SK-N-DZ (cell line): Measurements from ENCODE around the genes KITLG and ATP2B1.

GRCh38 chr12:81086233-81086829 is 8.5 kb downstream of the ACSS3 start:
RAMPAGE:
- cytosol, long total RNA = no peak
- nucleus, long total RNA = no peak

RAMPAGE:
- cytosol, long total RNA = no peak
- nucleus, long total RNA = no peak
These were observed 216.6 kb downstream of the ACSS3 start for GRCh38 chr12:81294467-81294920.

RAMPAGE:
- cytosol, long total RNA = no peak
- nucleus, long total RNA = no peak
These were observed 25.9 kb upstream of the PPFIA2 start for GRCh38 chr12:81785159-81785358.

DNA sequence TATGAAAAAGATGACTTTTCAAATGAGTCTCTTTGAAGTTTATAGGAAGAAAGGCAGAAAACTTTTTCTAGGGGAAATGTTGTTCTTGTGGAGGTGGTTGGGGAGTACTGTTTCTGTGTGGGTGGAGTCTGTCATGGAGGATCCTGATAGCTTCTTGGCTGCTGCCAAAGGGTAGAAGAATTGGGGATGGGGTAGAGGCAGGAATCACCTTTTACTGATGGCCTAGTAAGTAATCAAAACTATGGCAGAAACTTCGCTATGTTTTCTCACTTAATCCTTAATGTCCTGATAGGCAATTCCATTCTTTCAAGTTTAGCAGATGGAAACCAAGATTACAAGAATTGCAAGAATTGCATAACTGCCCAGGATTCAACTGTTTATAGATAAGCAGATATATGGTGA is 463.8 kb downstream of the TMTC2 start:
RAMPAGE:
- cytosol, long total RNA = no peak
- nucleus, long total RNA = no peak

DNA sequence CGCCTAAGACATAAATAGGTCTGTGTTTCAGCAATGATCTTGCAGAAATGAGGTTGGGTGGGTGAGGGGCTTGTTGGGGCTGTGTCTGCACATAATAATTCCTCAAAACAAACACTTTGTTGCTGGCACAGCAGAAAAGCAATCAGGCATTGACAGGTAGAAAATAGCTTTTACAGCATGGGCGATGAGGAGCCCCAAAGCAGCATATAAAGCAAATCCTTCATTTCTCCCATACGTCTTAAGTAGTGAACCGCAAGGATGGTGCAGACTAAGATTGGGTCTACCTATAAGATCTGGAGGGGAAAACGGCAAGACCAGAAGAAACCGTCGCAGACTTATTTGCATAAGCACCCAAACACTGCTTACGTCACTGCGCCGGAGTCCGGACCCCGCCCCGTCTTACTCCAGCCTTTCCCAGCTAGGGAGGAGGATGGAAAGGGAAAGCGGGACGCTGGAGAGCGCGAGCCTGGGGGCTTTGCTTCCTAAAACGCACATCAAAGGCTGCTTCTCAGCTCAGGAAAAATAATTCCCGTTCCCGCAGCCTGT is 1.5 kb downstream of the SLC6A15 start:
RAMPAGE:
- cytosol, long total RNA = no peak
- nucleus, long total RNA = no peak

DNA sequence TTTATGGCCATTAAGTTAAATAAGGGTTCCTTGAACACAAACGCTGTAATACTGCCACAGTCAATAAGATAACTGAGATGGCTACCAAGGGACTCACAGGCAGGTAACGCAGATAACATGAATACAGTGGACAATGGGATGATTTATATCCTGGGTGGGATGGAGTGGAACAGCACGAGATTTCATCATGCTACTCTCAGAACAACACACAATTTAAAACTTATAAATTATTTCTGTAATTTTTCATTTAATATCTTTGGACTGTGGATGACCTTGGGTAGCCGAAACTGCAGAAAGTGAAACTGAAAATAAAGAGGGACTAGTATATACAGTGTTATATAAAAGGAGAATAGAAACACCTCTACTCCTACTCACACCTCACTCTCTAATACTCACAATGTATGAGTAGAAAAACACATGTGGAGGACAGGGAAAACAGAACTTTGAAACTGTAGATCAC is 367.3 kb downstream of the C12orf50 start:
RAMPAGE:
- cytosol, long total RNA = no peak
- nucleus, long total RNA = no peak

GRCh38 chr12:87806109-87806544 is 223.1 kb downstream of the C12orf50 start:
RAMPAGE:
- cytosol, long total RNA = no peak
- nucleus, long total RNA = no peak

DNA sequence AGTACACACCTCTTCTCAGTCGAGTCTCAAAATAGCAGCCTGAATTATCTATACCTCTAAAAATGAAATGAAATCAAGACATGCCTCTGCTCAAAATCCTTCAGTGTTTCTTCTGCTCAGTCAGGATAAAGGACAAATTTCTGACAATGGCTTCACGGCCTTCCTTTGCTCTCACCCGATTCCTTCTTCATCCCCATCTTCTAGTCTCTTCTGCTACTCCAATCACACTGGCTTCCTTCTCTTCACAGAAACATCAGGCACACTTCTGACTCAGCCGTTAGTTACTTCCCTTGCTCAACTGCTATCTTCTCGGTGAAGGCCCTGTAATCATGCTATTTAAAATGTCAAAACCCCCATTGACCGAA is 161.2 kb downstream of the KITLG start:
RAMPAGE:
- cytosol, long total RNA = no peak
- nucleus, long total RNA = no peak

GRCh38 chr12:88574198-88574894 is 5.9 kb downstream of the KITLG start:
RAMPAGE:
- cytosol, long total RNA = no peak
- nucleus, long total RNA = no peak

GRCh38 chr12:88579929-88581116 is at the start of gene KITLG:
Gene KITLG, minus strand, starts transcription at chr12:88580471.
RAMPAGE:
- cytosol, long total RNA = start-site peak on the minus strand at chr12:88580393-88580474, 35 and 22 reads in 2 replicates
- nucleus, long total RNA = start-site peak on the plus strand at chr12:88580536-88580570, 35 and 21 reads in 2 replicates

RAMPAGE:
- cytosol, long total RNA = no peak
- nucleus, long total RNA = no peak
These were observed 126.9 kb downstream of the DUSP6 start for GRCh38 chr12:89225334-89225836.

GRCh38 chr12:89343107-89343602 is 9.1 kb downstream of the DUSP6 start:
RAMPAGE:
- cytosol, long total RNA = no peak
- nucleus, long total RNA = no peak

DNA sequence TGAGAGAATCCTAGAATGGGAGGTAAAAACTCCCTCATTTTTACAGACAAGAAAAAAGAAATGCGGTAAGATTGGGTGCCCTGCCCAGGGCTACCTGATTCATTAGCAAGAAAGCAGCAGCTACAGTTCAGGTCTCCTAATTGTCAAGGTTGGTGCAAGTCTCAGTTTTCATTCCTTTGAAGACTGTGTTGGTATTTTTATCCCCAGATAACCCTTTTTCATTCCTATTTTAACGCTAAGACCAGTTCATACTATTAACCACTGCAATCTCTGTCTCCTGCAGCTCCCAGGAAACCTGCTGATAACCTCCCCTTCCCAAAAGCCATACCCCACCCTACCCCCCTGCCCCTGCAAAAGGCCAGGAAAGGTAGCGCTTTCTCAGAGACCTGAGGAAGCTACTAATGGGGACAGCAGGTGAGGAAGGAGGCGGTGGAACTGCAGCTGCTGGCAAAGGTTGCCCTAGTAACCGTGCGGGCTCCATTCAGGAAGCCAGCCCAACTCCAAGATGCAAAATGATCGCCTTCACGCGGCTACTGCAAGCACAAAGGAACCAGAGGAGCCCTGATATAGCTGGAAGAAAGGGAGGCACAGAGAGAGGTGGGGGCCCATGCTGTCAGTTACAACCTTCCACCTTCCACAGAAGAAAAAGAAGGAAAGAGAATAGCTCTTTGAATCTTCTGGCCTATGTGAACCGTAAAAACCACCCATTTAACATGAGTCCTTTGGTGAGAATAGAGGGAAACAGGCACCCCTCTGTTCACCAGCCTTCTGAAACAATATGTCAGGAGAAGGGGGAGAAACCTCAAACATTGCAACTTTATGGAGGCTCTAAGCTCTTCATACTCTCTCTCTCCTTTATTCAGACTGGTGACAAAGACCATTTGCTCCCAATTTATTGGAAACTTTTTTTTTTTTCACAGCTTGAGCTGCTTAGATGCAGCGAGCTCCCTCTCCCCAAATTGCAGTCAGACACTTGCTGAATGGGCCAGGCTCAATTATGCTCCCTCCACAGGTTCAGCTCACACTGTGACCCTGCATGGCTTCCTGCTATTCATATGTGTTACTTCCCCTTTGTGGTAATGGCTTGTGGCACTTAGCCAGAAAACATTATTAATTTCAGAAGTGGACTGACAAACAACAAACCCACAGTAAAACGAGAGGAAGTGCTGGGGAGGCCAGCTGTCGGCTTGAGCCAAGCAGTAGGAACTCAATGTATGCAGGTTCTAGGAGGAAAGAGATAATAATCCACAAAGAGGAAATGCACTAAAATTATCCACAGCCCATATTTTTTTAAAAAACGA is 6.4 kb downstream of the DUSP6 start:
RAMPAGE:
- cytosol, long total RNA = no peak
- nucleus, long total RNA = no peak

GRCh38 chr12:89351282-89352135 is 792 bp downstream of the DUSP6 start:
RAMPAGE:
- cytosol, long total RNA = no peak
- nucleus, long total RNA = no peak

RAMPAGE:
- cytosol, long total RNA = no peak
- nucleus, long total RNA = no peak
These were observed 31.8 kb upstream of the DUSP6 start for GRCh38 chr12:89383956-89384688.

GRCh38 chr12:89401288-89401822 is 49.1 kb upstream of the DUSP6 start:
RAMPAGE:
- cytosol, long total RNA = no peak
- nucleus, long total RNA = no peak

DNA sequence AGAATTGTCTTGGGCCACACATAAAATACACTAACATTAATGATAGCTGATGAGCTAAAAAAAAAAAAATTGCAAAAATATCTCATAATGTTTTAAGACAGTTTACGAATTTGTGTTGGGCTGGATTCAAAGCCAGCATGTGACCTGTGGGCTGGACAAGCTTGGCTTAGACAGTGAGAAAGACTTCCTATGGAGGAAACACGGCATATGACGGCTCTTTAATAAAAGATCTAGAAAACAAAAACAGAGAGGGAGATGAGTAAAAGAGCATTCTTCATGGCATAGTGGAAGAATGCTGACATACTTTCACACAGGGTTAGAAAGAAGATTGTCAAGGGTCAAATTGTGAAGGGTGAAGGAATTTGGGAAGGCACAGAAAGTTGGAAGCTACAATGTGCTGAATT is 63.5 kb downstream of the GALNT4 start:
RAMPAGE:
- cytosol, long total RNA = no peak
- nucleus, long total RNA = no peak

RAMPAGE:
- cytosol, long total RNA = no peak
- nucleus, long total RNA = no peak
These were observed 17.9 kb downstream of the ATP2B1 start for GRCh38 chr12:89690760-89691047.

DNA sequence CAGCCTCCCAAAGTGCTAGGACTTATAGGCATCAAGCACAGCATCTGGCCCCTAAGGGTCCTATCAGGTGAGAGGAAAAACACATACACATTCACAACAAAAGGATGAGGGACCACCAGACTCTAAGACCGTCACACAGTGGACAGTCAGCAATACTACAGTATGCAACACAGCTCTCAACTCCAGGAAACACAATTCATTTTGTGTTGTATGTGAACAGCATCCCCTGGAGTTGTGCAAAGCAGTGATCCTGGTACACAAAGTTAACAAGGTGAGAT is 6.9 kb downstream of the ATP2B1 start:
RAMPAGE:
- cytosol, long total RNA = no peak
- nucleus, long total RNA = no peak

DNA sequence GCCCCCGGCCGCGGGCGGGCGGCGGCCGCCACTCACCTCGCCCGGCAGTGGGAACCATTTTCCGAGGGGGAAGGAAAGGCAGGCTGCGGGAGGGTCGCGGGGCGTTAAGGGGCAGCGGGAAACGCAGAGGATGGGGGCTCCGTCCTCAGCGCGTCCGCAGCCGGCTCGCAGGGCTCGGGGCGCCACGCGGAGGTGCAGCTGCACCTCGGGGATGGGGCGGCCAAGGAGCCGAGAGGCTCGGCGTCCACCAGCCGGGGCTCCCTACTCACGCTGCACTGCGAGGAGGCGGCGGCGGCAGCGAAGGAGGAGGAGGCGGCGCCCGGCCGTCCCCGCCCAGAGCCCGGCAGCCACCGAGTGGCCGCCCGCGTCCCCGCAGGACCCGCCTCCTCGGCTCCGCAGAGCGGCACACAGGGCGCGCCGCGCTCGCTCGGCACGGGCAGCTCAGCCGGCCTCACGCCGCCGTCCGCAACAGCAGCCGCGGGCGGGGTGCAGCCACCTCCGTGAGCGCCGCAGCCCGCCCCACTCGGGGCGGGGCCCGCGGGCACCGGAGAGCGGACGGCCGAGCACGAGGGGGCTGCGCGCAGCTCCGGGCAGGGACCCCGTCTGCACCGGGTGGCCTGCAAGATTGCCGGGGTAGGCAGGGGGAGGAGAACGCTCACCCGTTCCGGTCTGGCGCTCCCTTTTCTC is at the start of gene ATP2B1:
ATP2B1 (minus strand) TSS at position 279 of the 687 bp plus-strand sequence.
RAMPAGE:
- cytosol, long total RNA = start-site peak on the minus strand centred at position 223 of the sequence, 109 bp wide, 126 and 89 reads in 2 replicates
- nucleus, long total RNA = start-site peak on the minus strand centred at position 226 of the sequence, 123 bp wide, 410 and 66 reads in 2 replicates